ENCODE data around the gene MISP3.

- PRO-cap, result no peak
Observed at GRCh38 chr19:13075235-13075912, 27.3 kb downstream of the LYL1 start.

DNA sequence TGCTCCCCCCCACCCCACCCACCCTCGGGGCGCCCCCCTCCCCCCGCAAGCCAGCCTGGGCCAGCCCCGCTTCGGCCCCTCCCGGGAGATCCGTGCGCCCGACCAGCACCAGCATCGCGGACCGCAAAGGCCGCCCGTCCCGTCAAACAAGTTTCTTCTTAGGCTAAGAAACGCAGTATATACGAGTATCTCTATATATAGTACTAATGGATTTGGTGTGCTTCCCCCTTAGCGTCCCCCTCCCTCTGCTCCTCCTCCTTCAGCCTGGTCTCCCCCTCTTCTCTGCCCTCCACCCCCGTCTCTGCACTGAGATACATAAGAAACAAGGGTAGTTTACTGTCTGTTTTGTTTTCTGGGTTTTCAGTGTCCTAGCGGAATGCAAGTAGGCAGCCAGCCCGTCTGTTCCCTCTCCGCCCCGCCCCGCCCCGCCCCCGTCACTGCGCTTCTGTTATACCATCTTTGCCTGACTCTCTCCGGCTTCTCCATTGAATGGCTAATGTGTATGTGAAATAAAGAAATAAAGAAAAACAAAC lies 4.3 kb downstream of the LYL1 start:
- PRO-cap, result no peak

DNA sequence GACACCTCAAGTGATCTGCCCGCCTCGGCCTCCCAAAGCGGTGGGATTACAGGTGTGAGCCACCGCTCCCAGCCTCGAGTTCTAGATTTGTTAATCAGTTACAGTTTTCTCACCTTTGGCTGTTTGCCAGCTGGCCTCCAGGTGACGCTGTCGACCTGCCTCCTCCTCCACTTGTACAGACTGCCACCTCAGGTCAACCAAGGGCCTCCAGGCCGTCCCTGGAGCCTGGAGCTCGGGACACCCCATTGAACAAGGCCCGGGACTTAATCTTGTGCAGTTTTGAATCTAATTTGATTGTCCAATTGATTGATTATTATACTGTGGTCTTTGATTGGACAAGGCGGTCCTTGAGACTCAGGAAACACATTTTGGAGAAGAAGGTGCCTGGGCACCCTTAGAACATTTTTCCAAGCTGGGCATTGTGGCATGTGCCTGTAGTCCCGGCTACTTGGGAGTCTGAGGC lies 45.6 kb downstream of the IER2 start:
- PRO-cap, result no peak

DNA sequence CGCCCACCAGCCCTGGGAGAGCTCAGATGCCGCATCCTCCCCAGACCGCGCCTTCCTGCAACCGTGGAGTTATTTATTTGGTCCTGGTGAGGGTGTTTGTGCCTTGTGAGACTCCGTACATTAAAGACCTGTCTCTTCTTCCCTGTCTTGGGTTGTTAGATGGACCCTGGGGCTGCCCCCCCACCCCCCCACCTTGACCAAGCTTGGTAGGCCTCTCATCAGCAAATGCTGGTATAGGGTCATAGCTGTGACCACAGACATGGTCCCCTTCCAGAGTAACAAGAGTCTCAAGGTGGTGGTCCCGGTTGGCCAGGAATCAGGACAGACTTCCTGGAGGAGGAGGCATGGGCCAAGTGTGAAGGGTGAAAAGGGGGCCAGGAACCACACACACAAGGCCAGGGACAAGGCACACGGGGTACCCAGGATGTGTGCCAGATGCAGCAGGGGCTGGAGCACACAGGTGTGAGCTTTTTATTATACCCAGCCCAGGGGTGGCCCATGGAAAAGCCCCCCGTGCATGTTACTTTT lies 1.1 kb upstream of the MRI1 start:
- PRO-cap, result no peak

- PRO-cap, result no peak
Observed at GRCh38 chr19:13827431-13828044, 32.3 kb downstream of the ZSWIM4 start.

- PRO-cap, result no peak
Observed at GRCh38 chr19:13838212-13838702, 38.7 kb upstream of the NANOS3 start.

DNA sequence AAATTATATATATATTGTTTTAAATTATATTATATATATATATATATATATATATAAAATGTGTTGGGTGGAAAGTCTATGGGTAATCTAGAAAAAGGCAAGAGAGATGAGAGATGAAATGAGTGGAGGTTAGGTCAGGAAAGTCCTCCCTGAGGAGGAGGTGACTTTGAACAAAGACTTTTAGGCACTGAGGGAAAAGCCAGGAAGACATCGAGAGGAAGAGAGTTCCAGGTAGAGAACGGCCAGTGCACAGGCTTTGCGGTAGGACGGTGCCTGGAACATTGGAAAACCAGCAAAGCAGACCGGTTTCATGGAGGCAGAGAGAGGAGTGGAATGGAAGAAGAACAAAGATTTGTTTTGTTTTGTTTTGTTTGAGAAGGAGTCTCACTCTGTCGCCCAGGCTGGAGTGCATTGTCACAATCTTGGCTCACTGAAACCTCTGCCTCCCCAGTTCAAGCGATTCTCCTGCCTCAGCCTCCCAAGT lies 31.2 kb upstream of the NANOS3 start:
- PRO-cap, result no peak

DNA sequence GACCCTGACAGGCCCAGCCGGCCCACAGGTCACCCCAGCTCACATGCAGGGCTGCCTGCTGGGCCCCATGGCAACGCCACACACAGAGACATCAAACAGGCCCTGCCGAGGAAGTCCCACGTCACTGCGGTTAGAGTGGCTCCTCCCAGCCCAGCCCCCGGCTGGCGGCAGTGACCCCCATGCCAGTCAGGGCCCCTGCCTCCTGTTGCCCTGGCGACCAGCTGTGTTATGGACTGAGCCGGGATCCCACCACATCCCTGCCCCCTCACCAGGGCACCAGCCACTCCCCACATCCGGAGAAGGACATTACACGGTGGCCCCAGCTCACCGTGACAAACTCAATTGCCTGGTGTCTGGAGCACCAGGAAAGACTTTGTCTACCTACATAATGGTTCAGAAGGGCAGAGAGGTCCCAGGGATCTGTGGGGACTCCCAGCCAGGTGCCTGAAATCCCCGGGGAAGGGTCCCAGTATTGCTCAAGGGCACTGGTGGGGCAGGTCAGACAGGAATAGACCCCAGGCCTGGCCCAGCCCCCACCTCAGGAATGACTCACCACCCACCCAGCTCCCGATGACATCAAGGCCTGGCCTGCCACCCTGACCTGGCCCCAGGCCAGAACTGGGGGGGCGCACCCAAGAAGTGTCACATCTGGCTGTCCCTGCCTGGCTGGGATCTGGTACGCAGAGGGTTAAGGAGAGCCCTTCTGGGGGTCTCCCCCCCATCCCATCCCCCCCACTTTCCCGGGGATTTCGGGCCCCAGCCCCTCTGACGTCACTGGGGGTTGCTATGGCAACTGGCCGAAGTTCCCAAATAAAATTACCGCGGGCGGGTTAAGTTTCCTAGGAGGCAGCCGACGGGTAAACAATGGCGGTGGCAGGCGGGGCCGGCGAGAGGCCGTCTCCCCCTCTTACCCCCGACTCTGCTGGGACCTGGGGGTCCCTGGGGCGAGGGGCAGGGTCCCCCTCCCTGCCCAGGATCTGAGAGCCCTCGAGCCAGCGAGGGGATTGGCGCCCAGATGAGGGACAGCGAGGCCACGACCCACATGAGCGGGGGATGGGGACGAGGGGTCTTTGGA lies 30.0 kb upstream of the NANOS3 start:
- PRO-cap, result bidirectional peak, plus-strand start at position 836 of the sequence, minus-strand start at position 675 of the sequence

DNA sequence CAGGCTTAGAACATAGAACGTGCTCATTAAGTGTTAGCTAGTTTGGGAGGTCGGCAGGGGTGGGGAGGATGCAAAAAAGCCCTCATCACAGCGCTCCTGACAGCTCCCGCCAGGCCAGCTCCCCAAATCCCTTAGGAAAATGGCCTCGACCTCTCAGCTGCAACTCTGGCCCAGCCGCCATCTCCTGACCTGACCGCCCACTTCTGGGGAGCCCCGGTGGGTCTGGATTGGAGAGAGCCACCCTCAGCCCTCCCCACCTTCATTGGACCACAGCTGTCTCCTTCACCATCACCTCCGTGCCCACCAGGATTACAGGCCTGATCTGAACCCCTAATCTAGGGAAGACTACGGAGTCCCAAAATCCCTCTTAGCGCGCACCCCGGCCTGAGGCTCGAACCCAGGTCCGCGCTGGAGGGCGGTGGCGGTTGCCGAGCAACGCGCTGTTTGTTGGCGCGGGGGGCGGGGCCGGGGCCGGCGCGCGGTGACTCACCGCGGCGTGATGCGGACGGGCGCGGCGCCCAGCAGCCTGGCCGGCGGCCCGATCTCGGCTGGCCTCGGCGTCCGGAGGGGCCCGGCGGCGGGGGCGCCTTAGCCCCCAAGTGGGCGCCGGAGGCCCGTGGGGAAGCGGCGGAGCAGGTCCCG lies 26.7 kb upstream of the NANOS3 start:
- PRO-cap, result unidirectional peak, plus-strand start at position 524 of the sequence

DNA sequence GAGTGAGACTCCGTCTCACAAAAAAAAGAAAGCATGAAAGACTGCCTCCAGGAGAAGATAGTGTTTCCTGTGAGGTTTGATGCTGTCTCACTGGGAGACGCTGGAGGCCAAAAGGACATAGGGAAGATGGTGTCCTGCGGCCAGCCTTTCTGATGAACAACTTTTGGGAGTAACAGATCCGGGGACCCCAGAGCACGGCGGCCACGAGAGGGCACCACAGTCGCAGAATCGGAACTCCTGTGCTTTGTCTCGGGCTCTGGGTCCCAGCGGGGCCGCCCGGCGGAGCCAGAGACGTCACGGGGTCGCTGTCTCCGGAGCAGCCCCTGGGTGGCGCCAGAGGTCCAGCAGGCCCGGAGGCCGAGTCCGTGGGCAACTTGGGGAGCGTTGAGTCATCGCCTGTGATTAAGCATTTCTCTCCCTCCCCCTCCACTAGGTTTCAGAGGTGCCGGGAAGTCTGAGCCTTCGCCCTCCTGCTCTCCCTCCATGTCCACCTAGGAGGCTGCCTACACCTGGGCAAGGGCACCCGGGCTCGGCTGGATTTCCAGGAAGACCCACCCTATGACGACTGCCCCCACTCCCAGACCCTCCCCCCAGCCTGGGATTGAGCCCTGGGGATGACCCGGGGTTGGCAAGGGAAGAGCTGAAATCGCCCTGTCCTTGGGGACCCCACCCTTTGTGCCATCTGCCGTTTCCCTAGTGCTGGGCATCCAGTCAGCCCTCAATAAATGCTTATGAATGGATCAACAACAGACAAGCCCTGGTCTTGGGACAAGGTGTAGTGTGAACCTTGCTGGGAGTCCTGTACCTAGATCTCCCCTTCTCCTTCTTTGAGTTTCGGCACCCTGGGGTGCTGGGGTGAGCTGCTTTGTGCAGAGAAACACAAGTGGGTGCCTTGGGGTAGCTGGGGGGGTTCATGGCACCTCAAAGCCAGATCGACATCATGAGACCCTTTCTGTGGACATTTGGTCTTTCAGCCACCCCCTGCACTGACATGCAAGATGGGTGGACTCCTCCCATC lies 3.4 kb downstream of the NANOS3 start:
- PRO-cap, result unidirectional peak, plus-strand start at position 432 of the sequence

- PRO-cap, result no peak
Observed at GRCh38 chr19:13886752-13887630, 10.1 kb downstream of the NANOS3 start.

GRCh38 chr19:13951911-13952288 lies 409 bp upstream of the DCAF15 start:
- PRO-cap, result no peak

- PRO-cap, result no peak
Observed at GRCh38 chr19:13962022-13963057, 10.0 kb downstream of the DCAF15 start.

- PRO-cap, result no peak
Observed at GRCh38 chr19:13985089-13985776, 20.9 kb downstream of the RFX1 start.

- PRO-cap, result no peak
Observed at GRCh38 chr19:13997027-13997842, 8.9 kb downstream of the RFX1 start.

GRCh38 chr19:14004756-14005435 lies 1.2 kb downstream of the RFX1 start:
- PRO-cap, result no peak

- PRO-cap, result bidirectional peak, plus-strand start at chr19:14005870, minus-strand start at chr19:14005602
Observed at GRCh38 chr19:14005436-14005949, 627 bp downstream of the RFX1 start.

DNA sequence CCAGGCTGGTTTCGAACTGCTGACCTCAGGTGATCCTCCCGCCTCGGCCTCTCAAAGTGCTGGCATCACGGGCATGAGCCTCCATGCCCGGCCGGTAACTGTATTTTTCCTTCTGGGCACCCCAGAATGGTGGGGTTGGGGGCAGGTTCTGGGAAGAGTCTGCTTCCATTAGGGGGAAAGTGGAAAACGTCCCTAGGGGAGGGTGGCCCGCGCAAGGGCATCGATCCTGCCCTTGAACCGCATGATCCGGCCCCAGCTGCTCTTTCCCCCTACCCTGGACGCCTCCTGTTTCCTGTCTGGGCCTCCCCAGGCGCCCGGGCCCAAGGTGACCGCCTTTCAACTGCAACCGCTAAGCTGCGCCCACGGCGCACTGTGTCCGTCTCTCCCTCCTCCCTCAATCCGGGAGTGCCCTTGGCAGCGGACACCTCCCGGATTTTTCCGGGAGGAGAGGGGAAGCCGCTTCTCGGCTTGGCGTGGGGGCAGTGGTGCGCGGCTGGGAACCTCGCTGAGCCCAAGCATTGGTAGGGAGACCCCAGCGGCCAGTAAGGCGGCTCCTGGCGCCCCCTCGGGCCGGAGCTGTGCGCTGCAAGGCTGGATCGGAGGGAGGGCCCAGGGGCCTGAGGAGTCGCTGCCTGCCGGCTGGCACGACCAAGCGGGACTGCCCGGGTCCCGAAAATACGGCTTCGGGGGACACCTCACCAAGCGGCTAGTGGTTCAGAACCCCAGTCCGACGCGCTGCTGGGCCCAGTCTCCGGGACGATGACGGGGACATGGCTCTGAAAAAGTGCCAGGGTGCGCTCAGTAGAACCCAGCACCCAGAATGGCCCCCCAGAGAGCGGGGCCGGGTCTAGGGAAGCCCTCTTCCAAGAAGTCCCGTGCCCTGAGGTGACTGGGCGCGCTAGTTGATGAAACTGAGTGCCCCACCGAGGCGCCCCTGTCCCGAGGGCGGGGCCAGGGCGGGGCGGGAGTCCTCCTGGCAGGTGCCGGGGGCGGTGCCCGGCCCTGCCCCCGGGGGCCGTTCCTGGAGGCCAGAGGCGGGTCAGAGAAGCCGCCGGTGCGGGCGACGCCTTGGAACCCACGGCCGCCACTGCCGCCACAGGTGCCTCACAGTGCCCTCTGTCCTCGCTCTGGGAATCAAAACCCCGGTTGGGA lies at the start of gene MISP3:
MISP3 (plus strand) TSS at position 1,071 of the 1,152 bp plus-strand sequence.
- PRO-cap, result no peak

- PRO-cap, result unidirectional peak, plus-strand start at chr19:14073762; bidirectional peak, plus-strand start at chr19:14073806, minus-strand start at chr19:14073812
Observed at GRCh38 chr19:14073262-14073939, 815 bp downstream of the MISP3 start.

DNA sequence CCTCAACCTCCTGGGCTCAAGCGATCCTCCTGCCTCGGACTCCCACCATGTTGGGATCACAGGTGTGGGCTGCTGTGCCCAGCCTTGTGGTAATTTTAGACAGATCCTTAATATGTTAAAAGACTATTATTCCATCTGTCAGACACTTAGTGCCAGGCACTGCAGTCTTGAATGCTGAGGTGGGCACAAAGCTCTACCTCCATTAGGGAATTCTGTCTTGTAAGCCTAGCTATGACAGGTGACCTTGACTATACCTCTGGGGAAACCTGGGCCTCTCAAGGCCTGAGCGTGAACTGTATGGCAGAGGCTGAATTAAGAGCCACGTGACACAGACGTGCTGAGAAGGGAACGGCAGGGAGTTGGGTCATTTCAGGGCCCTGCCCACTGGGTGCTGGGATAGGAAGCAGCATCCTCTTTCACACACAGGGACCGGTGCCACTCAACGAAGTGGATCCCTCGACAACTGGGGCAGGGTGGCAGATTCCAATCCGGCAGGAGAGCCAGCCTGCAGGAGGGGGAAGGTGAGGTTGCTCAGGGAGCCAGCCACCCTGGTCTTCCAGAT lies 9.3 kb downstream of the ASF1B start:
- PRO-cap, result no peak

All from A673 (cell line).